Hair follicular keratinocyte (primary cell): ENCODE measurements around a stretch of chr17.

GRCh38 chr17:68579255-68579673, 21.9 kb downstream of the FAM20A start:
- RAMPAGE, long total RNA = no peak

DNA sequence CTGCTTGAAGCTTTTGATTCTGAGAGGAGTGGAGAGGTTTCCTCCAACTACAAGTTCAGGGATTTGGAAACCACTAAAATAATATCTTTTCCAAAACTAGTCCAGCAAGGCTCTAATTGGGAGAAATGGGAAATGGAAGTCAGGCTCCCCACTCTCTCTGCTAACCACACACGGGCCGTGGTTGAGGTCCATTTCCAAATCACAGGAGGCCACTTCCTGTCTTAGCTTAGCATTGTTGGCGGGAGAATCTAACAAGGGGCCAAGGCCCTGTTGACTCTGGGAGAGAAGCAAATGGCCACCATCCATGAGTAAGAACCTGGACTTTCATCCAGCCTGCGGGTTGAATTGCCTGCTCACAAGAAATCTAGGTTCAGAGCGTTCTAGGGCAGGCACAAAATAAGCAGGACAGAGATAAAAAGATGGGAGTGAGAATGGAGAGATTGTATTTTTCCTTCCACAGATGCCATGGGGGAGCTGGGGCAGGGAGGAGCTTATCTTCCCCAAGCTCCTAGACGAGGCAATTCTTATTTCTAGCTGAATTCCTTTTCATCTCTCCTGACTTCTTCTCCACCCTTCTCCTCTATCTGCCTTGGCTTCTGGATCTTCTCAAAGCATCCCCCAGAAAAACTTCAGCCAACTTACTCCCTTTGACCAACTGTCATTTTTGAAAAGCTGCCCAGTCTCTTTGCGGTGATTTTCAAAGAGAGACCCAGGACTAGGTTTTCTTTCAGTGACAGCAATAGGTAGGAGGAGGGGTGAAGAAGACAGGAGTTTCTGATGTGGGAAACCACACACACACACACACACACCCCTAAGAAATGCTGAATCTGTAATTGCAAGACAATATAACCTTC, 5.5 kb downstream of the FAM20A start:
- RAMPAGE, long total RNA = no peak

DNA sequence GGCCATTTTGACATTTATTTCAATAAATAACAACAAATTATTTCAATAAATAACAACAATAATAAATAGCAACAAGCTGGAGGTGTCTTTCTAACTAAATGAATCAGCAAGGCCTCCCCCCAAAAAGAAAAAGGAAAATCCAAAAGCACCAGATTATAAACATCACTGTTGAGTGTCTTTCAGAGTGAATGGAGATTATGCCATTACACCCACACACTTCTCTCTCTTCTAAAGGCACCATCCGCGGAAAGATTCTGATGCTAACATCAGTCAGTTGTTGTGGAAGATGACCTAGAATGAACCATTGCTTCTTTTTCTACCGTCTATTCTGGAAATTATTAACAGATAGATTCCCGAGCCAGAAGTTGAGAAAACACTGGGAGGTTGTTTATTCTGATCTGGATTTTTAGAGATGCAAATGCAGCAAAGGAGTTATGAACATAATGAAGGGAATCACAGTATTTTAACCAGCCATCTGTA, 60.8 kb upstream of the FAM20A start:
- RAMPAGE, long total RNA = no peak

DNA sequence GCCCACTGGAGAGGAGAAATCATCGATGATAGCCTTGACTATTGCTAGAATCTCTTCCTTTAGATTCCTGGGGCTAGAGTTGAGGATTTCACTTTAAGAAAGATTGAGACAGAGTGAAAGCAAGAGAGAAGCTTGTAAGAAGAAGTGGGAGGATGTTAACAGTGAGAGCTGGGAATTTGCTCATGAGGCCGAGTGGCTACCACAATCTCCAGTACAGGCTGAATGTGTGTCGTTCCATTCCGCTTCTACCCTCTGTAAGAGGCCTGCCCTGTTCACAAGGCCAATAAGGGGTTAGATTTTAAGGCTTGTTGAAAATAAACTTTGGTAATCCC, 170.9 kb upstream of the FAM20A start:
- RAMPAGE, long total RNA = no peak

GRCh38 chr17:68822137-68822944, 132.9 kb downstream of the ABCA8 start:
- RAMPAGE, long total RNA = no peak

DNA sequence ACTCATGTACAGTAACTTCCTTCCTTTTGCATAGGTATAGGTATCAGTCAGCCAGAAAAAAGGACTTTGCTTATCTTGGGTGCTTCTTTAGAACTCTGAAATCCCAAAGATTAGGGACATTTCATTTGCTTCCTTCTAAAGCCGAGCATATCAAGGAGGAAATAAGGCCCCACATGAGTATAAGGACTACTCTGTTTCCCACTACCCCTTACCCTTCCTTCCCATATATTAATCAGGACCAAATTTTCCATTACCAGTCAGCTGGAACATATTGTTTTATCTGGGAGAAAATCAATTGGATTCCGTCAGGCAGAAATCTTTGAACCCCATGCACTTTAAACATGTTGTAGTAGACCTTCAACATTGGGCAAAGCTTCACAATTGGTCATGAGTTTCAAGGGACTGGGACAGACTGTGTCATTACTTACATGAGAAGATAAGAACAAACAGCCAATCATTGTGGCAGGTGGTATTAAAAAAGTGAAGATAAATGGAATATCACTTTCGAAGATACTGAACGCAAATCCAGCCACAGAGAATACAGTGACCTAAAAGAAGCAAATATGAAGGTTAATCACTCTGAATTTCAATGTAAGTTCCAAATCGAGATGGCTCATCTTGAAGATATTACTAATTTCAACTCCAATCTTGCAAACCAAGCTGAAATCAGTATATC, 70.3 kb downstream of the ABCA8 start:
- RAMPAGE, long total RNA = no peak

GRCh38 chr17:68943465-68943832, 11.7 kb downstream of the ABCA8 start:
- RAMPAGE, long total RNA = no peak

DNA sequence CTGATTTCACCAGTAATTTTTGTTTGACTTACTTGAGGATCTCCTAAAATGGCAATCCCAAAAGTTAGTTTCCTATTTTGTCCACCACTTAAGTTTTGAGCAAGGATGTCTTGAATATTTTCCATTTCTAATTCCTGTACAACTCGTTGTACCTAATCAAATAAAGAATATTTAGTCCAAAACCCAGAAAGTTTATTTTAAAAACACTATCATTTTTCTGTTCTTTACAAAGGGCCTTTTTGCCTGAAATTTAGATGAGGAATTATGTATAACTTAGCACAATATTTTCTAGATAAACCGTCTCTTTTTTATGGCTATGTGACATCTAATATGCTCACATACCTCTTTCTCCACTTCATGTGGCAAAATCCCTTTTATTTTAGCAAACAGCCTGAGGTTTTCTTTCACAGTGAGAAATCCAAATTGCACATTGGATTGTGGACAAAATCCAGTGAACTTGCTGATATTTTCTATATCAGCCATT, 33.4 kb downstream of the ABCA9 start:
- RAMPAGE, long total RNA = no peak

DNA sequence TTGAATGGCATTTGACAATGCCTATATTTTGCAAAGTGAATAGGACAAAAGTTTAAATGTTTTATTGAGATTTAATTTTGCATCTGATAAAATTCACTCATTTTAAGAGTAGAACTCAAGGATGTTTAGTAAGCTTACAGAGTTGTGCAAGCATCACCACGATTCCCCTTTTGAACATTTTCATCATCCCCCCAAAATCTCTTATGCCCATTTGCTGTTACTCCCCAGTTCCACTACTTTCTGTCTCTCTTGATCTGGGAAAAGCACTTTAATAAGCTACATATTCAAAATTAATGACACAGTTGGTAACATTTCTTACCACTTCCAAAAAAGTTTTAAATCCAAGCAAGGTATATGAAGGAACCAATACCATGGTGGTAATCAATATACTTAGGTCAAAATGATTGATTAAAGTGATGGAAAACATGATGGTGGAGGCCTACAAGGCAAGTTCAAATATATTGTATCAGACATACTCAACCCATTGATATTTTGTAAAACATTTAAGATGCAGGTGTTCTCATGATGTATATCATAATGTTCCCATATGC, 30.2 kb upstream of the ABCA9 start:
- RAMPAGE, long total RNA = no peak

GRCh38 chr17:69130573-69131219, 11.0 kb downstream of the ABCA6 start:
- RAMPAGE, long total RNA = no peak

DNA sequence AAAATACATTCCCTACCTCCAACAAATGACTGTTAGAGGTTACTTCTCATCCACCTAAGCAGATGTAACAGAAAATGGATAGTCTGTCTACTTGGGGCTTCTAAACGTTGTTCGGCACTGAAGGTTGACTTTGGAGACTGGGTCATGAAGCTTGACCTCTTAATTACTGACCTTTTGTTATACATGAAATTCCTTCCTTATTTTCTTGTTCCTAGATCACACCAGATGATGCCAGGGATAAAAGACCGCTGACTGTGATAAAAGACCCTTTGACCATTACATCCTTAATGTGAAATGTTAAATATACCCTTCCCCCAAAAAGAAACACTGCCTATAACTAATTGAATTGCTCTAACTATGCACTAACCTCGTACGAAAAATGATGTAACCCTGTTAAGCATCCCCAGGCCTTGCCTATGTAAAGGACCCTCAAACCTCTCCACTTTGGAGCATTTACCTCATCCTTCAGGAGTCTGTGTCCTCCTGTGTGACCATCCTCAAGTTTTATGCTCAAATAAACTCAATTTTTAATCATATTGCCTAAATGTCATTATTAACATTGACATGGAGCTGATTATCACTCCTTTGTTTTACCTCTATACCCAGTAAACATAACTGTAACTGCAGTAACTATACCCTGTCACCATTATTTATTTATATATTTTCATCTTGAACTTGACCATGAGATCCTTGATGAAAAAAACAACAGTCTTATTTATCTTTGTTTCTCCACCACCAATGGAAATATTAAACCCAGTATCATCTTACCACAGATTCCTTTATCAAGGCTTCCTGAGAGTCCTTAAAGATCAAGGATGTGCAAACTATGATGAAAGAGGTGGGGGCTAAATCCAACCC, 3.7 kb downstream of the ABCA5 start:
- RAMPAGE, long total RNA = no peak

GRCh38 chr17:69501206-69501907, 86.9 kb downstream of the MAP2K6 start:
- RAMPAGE, long total RNA = no peak

- RAMPAGE, long total RNA = no peak
Measured at GRCh38 chr17:69573269-69573804, 158.8 kb downstream of the MAP2K6 start.

GRCh38 chr17:70089164-70089363, 14.0 kb downstream of the KCNJ16 start:
- RAMPAGE, long total RNA = no peak

- RAMPAGE, long total RNA = no peak
Measured at GRCh38 chr17:70175605-70176407, 6.5 kb downstream of the KCNJ2 start.

- RAMPAGE, long total RNA = no peak
Measured at GRCh38 chr17:70184799-70185117, 15.4 kb downstream of the KCNJ2 start.

- RAMPAGE, long total RNA = no peak
Measured at GRCh38 chr17:71938718-71938954, 182.2 kb upstream of the SOX9 start.

DNA sequence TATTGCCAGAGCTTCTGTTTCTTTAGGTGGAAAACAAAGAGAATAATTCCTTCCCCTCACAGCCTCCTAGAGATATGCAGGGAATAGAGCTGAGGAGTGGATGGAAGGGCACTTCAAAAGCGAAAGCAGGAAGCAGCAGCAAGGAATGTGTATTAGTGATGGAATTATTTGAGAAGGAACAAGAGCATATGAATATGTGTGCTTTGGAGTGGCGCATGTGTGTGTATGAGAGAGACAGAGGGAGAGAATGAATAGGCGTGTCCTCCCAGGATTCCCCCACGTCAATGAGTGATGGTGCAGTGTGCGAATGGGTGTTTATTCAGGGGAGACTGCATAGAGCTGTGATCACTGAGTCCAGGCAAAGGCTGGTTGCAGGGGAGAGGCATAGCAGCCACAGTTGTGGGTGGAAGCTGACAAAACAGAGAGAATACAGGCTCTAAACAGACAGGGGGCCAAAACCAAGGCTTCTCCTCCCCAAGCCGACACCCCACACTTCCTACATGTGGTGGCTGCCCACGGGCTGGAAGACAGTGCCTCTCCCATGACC, 10.2 kb upstream of the SOX9 start:
- RAMPAGE, long total RNA = no peak

DNA sequence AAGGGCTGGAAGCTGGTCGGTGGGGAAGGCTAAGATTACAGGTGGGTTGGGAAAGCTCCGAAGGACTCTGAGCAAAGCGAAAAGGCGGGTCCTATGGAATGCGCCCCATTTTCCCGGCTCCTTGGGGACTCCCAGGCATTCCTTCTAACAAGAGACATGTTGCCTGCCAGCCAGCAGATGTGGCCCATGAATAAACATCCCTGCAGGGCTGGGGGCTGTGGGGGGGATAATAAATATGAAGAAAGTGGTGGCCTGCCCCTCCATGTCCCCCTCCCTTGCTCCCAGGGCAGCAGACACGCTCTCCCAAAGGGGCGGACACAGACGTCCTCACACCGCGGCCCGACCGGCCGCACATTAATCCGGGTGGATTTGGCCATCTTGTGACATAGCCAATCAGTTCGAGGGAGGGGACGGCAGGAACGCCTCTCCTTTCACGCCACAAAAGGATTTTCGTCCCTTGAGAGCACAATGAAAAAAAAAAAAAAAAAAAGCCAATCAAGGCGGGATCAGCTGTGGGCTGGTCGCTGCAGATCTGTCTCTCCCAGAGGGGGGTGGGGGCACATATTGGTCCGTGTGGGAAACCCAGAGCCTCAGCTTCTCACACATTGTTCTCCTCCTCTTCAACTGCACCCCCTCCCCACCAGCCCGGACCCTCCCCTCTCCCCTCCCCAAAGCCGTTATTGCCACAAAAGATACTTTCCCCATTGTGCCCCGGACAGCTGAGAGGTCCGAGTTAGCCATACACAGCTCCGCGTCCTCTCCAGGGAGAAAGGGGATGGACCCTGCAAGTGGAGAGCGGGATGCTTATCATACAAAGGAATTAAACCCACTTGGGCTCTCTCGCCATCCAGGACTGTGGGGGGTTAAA, 98.7 kb downstream of the SOX9 start:
- RAMPAGE, long total RNA = no peak

- RAMPAGE, long total RNA = no peak
Measured at GRCh38 chr17:72338733-72339604, 218.1 kb downstream of the SOX9 start.